Measurements from ENCODE around the genes ZNF512B and LKAAEAR1.

GRCh38 chr20:63969477-63970412 lies at the start of gene ZNF512B:
ZNF512B (minus strand) TSS chr20:63969930.
- PRO-cap = bidirectional peak, plus-strand start at chr20:63970076, minus-strand start at chr20:63969948
CAGE:
- cytosol, long polyA plus RNA = no peak
- long polyA plus RNA = no peak
- nucleus, long polyA plus RNA = no peak

GRCh38 chr20:64053794-64054768 lies 4.6 kb upstream of the SOX18 start:
- PRO-cap = no peak
CAGE:
- cytosol, long polyA plus RNA = no peak
- long polyA plus RNA = no peak
- nucleus, long polyA plus RNA = no peak

DNA sequence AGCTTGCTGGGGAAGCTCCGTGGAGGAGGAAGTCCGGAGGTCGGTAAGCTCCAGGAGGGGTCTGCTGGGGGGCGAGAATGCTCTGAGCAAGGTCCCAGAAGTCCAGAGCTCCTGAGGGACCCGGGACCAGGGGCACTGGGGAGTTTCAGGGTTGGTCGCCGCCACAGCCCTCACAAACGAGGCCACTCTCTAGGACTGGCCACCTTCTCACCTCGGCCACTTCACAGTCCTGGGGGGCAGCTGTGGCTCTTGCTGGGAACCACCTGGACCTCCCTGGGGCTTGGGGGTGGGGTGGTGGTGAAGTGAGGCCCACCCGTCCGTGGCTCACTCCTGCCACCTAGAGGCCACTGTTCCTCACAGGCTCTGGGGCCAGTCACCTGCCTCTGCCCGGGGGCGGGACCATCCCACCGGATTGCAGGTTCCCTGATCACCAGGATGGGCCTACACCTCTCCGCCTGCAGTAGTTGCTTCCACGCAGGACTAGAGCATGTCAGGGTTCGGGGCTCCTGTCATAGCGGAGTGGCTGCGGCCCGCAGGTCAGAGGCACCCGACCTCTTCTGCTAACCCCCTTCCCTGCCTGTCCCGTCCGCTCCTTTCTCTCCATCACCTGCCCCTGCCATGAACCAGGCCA lies 5.3 kb upstream of the TCEA2 start:
- PRO-cap = no peak
CAGE:
- cytosol, long polyA plus RNA = no peak
- long polyA plus RNA = no peak
- nucleus, long polyA plus RNA = no peak

GRCh38 chr20:64062059-64062685 lies 826 bp upstream of the TCEA2 start:
- PRO-cap = no peak
CAGE:
- cytosol, long polyA plus RNA = no peak
- long polyA plus RNA = no peak
- nucleus, long polyA plus RNA = no peak

DNA sequence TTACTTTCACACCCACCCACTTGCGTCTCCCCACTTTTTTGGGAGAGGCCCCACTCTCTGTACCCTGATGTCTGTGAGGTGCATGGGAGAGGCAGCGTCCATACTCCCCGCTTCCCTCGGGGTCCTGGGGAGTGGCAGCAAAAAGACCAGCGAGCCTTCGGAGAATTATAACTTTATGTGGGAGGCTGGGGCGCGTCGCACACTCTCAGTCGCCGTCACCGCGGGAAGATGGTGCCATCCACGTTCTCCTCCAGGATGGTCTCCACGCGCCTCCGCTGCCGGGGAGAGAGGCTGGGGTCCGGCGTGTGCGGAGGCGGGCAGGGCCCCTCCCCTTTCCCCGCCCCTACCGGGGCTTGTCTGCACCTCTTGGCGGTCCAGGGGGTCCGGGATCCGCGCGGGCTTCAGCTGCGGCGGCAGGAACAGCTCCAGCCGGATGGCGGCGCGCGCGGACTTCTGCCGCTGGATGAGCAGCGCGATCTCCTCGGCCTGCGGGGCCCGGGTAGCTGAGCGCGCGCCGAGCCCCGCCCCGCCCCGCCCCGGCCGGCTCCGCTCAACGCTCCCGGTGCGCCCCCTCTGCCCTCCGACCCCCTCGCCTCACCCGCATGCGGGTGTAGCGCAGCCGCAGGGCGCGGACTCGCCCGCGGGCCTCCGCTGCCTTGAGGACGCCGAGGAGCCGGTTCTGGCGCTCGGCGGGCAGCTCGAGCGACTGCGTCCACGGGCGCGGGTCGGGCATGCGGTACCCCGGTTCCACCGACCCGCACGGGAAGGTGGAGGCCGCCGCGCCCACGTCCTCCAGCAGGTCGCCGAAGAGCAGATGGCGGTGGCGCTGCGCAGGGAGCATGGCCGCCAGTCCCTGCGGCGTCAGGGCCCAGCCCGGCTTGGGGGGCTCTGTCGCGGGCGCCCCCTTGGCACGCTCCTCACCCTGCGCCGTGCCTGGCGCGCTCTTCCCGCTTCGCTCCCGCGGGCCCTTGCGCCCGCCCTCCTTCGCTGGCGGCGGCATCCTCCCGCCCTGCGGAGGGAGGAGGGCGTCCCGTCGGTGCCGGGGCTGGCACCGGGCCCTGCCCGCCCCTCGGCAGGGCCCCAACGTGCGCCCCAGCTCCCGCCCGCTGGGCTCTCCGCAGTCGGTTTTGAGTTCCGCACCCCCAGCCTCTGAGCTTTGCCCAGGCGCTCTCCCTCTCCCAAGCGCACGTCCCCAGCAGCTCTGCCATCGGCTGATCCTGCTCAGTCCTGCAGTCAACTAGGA lies at the start of gene LKAAEAR1:
TSS of gene LKAAEAR1 (minus strand) at position 1,179 of the 1,243 bp plus-strand sequence.
- PRO-cap = no peak
CAGE:
- cytosol, long polyA plus RNA = start-site peak on the minus strand centred at position 997 of the sequence, 156 bp wide, 58 and 24 reads in 2 replicates
- long polyA plus RNA = no peak
- nucleus, long polyA plus RNA = no peak

DNA sequence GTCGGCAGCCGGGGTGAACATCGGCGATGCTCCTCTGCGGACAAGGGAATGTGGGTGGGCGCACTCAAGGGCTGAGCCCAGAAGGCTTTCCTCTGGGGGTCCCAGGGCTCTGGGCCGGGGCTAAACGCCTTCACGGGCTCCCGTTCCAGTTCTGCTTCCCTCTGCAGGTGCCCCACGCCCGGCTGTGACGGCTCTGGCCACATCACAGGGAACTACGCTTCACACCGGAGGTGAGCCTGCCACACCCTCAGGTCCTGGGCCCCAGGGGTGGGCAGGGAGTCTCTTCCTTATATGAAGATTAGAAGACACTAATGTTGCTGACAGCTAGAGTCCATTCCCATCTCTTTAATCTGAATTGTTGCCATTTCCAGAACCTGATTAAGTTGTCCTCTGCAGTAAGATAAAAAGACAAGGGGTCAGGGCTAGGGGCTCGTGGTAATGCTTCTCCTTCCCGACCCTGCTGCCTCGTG lies 28.3 kb upstream of the PCMTD2 start:
- PRO-cap = no peak
CAGE:
- cytosol, long polyA plus RNA = no peak
- long polyA plus RNA = no peak
- nucleus, long polyA plus RNA = no peak

DNA sequence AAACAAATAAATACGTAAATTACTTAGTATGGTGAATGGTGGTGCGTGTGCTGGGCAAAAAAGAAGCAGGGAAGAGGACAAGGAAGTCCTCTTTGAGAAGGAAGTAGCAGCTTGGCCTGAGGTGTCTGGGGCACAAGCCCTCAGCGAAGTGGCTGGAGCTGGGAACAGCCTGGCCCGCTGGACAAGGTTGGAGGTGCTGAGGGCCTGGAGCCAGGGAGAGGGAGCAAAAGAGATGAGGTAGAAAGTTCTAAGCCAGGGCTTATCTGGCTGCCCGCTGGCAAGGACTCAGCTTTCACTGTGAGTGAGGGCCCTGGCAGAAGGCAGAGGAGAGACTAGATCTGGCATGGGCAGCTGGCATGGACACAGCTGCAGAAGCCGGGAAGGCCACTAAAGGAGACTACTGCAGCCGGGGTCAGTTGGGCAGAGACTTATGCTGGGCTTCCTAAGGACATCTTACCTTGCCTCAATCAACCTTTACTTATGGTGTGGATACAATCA lies 21.8 kb upstream of the PCMTD2 start:
- PRO-cap = no peak
CAGE:
- cytosol, long polyA plus RNA = no peak
- long polyA plus RNA = no peak
- nucleus, long polyA plus RNA = no peak

DNA sequence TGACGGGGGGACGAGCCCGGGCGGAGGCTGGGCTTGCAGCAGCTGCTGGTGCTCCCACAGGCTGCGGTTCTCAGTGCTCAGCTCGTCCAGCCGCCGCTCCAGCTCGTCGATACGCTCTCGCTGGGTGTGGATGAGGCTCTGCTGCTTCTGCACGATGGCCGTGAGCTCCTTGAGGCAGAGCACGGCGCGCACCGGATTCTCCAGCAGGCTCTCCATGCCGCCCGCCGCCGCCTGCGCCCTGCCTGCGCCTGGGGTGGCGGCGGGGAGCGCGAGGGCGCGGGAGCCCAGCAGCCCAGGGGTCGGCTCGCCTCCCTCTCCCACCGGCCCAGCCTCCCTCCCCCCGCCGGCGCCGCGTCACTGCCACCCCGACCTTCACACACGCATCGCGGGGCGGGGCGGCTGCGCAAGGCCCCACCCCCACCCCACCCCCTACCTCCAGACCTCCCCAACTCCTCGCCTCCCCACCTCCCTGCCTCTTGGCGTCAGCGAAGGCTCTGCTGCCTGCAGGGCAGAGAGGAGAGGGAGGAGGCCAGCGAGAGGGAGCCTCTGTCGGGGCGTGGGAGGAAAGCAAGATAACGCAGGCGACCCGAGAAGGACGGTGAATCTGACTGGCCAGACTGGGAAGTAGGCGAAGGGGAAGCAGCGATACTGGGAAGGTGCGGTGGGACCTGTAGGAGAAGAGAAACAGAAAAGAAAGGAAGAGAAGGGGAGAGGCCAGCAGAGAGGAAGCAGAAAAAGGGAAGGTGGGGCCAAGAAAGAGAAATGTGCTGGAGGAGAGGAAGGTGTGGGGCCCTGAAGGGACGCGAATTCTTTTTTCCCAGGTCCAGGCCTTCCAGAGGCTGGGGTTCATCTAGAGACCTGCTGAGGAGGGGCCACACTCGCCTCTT lies 72.5 kb downstream of the PCMTD2 start:
- PRO-cap = no peak
CAGE:
- cytosol, long polyA plus RNA = no peak
- long polyA plus RNA = no peak
- nucleus, long polyA plus RNA = no peak

Measured in A549 (cell line).